Measurements from ENCODE around the genes OR10A7, SARNP and PYM1.

- PRO-cap = no peak
Measured at GRCh38 chr12:54187026-54187856, 1.5 kb downstream of the SMUG1 start.

- PRO-cap = no peak
Measured at GRCh38 chr12:54238156-54239425, 41.3 kb downstream of the CBX5 start.

DNA sequence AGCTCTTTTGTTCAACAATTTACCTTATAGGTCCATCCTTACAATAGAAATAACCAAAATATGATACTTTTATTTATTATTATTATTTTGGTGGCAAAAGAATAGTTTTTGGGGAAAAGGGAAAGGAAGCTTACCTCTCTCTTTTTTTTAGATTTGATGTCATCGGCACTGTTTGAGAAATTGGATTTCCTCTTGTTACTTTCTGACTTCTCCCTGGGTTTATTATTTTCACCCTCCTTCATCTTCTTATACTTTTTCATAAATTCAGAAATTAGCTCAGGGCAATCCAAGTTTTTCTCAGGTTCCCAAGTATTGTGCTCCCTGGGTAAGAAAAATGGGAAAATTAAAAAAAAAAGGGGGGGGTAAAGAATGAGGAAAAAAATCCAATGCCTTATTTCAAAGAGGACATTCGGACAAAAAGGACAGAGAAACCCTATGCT lies 28.0 kb downstream of the CBX5 start:
- PRO-cap = no peak

DNA sequence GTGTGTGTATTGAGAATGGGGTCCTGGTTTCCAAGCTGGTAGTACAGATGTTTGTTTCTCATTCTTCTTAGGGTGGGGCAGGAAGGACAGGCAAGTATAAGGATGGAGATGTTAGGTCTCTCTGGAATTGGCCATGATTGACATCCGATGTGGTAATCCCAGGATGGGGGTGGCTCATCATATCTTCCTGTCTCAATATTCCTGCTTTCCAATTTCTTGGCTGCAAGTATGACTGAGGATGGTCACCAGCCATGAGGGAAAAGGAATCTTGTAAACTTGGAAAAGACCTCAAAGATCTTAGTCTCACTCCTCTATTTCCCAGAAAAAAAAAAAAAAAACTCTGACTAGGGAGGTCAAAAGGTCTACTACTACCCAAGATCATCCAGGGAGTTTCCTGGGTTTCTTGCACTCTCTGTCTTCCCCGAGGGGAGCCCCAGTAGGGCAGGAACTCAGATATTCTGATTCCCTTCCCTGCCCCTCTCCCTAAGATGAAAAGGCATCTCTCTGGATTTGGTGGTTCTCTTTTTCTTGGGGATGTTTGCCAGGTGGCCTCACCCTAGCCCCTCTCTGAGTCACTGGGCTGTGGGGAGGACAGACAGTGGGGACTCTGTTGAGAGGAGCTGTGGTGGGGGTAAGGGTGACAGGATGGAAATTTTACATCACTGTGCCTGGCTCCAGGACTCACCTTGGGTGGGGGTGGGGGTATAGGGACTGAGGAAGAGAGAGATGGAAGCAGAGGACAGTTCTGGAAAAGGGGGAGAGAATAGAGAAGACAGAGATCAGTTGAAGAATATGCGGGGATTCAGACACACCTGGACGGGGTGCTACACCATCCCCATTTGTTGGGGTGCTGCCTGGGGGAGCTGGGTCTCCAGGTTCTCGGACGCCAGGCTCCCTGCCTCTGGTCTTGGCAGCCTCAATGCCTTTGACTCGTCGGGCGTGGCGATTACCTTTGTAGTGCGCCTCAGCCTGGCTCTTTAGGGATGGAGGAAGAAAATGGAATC lies 9.2 kb upstream of the GPR84 start:
- PRO-cap = no peak

DNA sequence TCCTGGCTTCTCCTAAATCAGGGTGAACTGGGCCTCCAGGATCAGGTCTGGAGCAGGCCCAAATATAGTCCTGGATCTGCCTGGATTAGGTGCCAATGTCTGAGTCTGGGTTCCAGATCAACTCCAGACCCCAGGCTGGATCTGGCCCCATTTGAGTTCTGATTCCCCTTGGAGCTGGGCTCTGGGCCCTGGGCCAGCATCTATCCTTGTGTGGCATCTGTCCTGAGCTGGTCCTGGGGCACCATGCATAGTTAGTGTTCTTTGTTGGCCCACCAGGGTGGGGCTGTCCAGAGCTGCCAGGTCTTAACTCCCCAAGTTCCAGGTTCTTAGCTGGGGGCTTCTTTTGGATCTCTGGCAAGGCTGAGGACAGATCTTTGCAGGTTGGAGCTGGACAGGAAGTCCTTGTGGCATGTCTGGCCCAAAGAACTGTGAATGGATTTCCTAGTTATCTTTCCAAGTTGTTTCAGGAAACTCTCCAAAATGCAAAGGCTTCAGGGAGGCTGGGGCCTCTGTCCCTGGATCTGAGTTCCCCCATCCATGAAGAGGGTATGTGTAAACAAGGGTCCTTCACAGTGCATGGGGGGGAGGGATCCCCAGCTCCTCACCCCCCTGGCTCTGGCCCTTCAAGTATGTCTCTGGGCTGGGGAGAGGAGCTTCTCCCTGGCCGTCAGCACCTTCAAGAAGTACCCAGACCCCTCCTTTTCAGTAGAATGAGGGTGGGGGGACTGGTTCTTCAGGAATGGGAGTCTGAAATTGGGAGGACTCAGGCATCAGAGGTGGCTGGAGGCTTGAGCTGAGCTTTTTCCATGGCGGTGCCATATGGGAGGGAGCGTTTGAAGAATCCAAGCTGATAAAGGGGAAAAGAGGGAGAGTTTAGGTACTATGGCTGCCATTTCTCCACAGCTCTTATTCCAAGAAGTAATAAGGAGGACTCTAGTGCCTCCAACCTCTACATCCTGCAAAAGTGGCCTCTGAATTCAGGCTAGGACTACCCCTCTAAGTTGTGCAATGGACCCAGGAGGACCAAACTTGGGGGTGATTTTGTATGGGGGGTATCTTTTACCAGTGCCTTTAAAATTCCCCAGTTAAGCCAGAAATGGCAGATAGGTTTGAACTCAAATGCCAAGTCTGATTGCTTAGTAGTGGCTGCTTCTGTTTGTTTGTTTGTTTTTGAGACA lies 11.4 kb upstream of the ZNF385A start:
- PRO-cap = no peak

- PRO-cap = no peak
Measured at GRCh38 chr12:54397770-54398766, 13.5 kb upstream of the ZNF385A start.

DNA sequence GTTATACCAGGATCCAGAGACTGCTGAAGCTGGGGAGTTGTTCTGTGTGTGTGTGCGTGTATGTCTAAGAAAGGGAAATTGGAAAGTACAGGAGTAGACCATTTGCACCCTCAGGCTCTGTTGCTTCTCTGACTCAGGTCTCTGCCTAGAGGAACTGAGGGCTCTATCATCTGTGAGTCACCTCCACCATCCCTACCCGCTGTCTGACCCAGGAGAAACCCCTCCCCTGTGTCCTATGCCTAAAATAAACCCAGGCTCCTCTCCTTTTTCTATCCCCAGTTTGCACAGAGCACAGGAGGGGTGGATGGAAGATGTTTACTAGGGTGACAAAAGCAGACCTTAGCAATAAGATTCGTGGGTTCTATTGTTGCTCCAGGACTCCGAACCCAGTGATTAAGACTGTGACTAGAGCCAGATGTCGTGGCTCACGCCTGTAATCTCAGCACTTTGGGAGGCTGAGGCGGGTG lies 4.2 kb upstream of the ITGA5 start:
- PRO-cap = no peak

GRCh38 chr12:54560317-54560871 lies 11.0 kb downstream of the PDE1B start:
- PRO-cap = bidirectional peak, plus-strand start at chr12:54560589, minus-strand start at chr12:54560473

GRCh38 chr12:55220778-55221263 lies at the start of gene OR10A7:
Gene OR10A7 (plus strand): TSS chr12:55221025.
- PRO-cap = no peak

DNA sequence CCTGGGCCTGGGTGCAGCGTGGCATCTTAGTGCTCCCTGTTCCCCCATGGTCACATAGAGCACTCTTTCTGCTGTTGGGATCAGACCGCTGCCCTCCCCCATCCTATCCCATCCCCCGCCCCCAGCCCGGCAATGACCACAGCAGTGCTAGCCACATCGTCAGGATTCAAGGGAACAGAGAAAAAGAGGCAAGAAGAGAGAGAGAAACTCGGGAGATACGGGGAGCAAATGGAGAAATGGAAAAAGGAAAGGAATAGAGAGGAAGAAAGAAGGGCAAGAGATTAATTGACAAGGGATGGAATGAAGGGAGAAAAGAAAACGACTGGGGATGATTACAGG lies 576 bp upstream of the ITGA7 start:
- PRO-cap = no peak

GRCh38 chr12:55717283-55718522 lies 1.9 kb downstream of the BLOC1S1 start:
- PRO-cap = no peak

- PRO-cap = unidirectional peak, minus-strand start at chr12:55723778
Measured at GRCh38 chr12:55723424-55724654, 3.6 kb downstream of the RDH5 start.

- PRO-cap = no peak
Measured at GRCh38 chr12:55736958-55737686, 5.8 kb upstream of the GDF11 start.

DNA sequence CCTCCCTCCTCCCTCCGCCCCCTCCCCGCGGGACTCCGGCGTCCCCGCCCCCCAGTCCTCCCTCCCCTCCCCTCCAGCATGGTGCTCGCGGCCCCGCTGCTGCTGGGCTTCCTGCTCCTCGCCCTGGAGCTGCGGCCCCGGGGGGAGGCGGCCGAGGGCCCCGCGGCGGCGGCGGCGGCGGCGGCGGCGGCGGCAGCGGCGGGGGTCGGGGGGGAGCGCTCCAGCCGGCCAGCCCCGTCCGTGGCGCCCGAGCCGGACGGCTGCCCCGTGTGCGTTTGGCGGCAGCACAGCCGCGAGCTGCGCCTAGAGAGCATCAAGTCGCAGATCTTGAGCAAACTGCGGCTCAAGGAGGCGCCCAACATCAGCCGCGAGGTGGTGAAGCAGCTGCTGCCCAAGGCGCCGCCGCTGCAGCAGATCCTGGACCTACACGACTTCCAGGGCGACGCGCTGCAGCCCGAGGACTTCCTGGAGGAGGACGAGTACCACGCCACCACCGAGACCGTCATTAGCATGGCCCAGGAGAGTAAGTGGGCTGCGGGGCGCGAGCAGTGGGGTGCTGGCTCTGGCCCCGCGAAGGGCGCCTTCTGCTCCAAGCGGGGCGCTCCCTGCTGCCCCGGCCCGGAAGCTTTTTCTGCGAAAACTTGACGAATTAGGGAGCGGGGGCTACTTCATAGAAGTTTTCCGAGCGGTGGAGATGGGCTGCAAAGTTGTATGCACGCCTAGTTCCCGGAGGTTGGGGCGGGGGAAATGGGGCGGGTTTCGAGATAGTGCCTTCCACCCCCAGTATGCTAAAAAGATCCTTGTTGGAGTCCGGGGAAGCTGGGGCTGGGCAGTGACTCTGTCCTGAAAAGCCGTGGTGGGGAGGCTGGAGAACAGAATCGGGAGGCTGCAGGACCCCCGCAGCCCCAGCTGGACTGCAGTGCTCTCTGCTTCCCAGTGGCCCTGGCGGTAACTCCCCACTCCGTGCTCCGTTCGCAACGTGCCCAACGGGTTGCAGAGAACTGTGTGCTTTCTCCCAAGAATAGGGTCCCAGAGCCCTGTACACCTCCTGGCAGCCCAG lies 647 bp downstream of the GDF11 start:
- PRO-cap = no peak

DNA sequence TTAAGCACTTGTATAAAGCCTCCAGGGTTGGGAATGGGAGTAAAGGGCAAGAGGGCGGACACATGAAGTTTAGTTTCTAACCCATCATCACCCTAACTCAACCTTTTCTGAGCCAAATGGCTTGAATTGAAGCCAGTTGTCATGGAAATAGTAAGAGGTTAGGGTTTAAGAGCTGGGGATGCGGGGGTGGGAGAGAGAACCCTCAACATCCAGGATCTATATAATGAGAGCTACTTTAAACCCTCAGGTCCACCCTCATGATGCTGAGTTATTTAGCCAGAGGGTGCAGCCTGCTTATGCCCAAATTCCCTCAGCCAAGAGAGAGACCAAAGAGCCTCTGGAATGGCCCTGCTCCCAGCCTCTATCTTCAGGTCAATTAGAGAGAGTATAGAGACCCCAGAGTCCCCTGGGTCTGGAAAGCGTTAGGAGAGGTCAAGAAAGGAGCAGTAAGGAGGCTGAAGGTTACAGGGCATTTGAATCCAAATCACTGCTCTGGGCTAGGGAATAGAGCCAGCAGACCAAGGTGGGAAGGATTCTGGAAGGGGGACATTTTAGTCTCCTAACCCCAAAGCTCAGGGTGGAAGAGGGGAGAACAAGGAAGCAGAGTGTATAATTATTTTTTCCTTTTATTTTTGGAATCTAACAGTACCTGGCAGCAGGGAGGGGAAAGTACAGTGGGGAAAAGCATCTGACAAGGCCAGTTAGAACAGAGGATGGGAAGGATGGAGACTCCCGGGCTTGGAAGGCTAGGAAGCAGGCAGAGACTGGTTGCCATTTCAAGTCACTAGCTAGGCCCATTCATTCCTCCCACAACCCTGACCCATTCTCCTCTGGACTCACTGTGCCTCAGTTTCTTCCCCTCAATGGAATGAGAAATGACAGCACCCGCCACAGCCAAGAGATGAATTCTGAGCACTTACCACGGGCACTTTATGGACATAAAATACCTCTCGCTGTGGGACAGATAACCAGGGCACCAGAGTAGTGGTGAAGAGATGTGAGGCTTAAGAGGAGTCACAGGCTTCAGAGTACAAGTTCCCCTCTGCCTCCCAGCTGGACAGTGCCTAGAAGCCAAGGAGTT lies 8.0 kb downstream of the GDF11 start:
- PRO-cap = no peak

- PRO-cap = bidirectional peak, plus-strand start at chr12:55818044, minus-strand start at chr12:55817722
Measured at GRCh38 chr12:55817551-55817910, at the start of gene SARNP. Gene SARNP (minus strand): TSS chr12:55817724.

DNA sequence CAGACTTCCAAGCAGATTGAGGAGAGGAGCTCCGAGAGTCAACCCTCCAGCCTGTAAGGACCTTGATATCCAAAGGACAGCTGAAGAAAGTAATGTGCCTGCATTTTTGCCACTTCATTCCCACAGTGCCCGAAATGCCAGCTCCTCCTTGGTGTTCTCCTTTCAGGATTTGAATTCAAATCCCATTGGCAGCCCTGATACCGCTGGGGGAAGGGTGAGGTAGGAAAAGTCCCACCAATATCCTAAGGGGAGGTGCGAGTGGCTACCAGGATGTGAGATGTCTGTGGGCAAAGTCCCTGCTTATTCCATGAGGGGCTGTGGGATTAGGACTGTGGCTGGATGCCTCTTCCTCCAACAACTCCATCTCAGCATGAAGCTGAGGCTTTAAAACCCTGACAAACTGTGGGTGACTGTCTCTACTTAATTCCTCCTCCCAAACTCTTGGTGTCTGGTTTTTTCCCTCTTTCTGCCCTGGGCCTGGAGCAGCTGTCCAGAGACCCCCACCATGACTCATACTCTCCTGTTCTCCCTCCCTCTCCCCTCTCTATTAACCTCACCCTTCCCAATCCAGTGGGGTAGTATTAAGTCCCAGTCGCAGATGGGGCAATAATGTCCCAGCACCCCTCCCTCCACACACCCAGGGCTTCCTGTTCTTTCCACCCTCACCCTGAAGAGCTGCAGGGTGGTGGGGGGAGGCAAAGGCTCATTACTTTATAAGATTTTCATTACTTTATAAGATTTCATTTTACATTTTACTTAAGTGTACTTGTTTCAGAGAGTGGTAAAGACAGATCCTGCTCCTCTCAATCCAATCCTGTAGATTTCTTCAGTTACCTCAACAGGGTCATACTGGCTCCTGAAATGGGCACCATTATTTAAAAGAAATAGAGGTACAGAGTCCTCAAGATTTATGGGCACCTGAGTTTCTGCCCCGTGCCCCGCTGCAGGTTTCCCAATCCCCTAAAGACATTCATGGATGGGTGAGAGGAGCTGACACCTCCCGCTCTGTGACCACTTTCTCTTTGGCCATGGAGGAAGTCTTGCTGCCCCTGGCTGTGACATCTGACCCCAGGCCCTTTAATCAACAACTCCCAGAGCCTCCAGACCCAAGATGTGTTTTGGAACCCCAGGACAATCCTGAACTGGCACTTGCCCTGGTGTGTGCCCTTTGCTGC lies 2.1 kb upstream of the DNAJC14 start:
- PRO-cap = no peak

DNA sequence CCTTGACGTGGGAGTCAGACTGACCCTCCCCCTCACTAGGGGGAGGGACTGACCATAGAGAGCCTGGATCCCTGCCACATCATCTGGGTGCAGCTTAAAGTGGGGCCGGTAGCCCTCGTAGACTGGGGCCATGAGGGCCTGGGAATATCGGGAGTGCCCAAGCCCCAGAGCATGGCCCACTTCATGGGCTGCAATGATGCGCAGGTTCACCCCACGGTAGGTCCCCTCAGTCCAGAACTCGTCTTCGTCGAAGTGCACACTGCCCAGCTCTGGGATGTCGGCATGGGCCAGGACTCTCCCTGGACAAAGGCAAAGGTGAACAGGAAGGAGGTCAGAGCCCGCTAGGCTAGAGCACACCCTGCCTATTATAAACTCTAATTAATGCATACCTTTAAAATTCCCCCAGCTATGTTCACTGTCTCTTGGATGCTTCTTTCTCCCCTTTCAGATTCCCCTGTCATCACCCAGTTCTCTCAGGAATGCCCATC lies 3.2 kb downstream of the MMP19 start:
- PRO-cap = no peak

GRCh38 chr12:55874261-55874952 lies 31.7 kb upstream of the MMP19 start:
- PRO-cap = unidirectional peak, plus-strand start at chr12:55874678

DNA sequence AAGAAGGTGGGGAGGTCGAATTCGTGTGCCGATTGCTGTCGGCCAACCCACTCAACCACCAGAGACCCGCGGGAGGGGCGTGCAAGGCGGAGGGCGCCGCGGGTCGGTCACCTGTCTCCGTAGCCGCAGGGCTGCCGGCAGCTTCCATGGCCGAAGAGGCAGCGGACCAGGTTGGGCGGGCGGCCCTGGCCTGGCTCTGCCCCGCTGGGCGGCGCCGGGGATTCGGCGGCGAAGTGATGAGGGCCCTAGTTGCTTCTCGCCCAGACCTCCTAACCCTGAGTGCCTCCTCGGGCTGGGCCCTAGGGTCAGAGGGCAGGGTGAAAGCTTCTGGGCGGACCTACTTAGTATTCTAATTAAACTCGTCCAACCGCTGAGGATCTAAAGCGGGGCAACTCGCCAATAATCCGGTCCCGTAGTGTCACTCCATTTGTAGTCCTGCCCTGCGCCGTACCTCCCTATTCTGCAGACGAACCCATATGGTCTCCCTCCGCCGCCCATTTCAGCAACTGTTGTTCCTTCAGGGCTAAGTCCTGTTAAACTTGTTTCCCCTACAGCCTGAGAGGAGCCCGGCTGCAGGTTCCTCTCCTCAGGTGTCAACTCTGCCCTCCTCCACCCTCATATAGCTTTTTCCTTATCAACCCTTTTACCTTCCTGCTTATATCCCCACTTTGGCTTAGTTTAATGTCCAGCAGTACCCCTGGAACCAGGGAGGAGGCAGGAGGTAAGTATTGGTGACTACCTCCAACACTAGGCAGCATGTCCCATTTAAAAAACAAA lies at the start of gene PYM1:
Gene PYM1 (minus strand): TSS at position 281 of the 777 bp plus-strand sequence.
- PRO-cap = bidirectional peak, plus-strand start at position 221 of the sequence, minus-strand start at position 277 of the sequence; bidirectional peak, plus-strand start at position 458 of the sequence, minus-strand start at position 429 of the sequence; unidirectional peak, minus-strand start at position 592 of the sequence